Fibroblast of the aortic adventitia (primary cell): ENCODE measurements around the gene STC2.

- CAGE, long polyA plus RNA: no peak
These were observed 496 bp upstream of the STK10 start for GRCh38 chr5:172188443-172188996.

GRCh38 chr5:172333806-172334717 is 50.5 kb upstream of the UBTD2 start:
- CAGE, long polyA plus RNA: no peak

DNA sequence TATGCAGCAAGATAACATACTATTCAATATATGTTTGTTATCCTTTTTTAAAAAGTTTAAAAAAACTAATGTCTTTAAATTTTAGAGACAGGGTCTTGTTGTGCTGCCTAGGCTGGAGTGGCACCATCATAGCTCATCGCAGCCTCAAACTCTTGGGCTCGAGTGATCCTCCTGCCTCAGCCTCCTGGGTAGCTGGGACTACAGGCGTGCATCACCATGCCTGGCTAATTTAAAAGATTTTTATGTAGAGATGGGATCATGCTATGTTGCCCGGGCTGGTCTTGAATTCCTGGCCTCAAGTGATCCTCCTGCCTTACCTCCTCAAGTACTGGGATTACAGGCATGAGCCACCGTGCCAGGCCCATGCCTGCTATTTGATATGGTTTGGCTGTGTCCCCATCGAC is 68.6 kb upstream of the UBTD2 start:
- CAGE, long polyA plus RNA: no peak

GRCh38 chr5:172573460-172573973 is 67.5 kb upstream of the NEURL1B start:
- CAGE, long polyA plus RNA: no peak

DNA sequence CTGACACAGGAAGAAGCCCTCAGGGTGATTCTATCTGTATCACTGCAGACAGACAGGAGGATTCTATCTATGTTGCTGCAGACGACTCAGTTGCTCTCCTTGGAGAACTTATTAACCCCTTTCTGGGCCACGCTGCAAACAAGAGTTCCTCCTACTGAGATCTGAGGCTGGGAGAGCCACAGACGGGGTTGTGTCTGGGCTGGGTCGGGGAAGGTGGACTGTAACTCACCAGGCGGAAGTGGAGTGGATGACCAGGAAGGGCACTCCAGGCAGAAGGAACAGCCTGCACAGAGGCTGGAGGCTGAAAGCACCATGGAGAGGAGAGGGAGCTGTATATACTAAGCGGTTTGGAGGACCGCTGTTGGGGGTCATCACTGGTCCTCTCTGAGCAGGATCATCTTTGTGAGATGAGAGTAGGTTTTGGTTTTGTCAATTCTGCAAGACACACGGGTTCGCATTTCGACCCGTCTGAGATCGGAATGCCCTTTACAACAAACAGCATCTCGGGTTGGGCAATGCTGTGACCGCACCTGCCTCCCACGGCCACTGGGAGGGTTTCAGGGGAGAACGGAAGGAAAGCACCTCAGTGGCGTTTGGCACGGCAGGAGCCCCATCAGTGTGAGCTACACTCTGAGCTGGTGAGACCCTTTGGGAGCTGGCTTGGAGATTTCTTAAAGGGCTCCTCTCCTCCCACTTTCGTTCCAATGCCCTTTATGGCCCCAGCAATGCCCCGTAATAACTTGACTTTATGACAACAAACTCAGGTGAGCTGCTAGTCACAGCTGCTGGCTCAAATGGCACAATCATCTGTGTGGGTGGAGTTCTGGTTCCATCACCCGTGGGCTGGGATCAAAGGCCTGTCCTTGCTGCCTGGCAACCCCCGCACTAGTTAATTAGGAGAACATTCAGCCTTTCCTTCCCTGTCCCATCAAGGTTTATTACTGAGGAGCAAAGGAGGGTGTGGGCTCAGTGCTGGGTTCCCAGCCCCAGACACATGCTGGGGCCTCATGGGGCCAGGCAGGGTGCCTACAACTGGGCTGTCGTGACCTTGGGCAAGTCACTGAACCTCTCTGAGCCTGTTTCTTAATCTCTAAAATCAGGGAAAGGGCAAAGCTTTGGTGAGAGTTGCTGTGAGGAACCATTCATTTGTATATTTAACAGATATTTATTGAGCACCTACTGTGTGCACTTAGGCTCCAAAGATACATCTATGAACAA is 18.6 kb upstream of the NEURL1B start:
- CAGE, long polyA plus RNA: no peak

DNA sequence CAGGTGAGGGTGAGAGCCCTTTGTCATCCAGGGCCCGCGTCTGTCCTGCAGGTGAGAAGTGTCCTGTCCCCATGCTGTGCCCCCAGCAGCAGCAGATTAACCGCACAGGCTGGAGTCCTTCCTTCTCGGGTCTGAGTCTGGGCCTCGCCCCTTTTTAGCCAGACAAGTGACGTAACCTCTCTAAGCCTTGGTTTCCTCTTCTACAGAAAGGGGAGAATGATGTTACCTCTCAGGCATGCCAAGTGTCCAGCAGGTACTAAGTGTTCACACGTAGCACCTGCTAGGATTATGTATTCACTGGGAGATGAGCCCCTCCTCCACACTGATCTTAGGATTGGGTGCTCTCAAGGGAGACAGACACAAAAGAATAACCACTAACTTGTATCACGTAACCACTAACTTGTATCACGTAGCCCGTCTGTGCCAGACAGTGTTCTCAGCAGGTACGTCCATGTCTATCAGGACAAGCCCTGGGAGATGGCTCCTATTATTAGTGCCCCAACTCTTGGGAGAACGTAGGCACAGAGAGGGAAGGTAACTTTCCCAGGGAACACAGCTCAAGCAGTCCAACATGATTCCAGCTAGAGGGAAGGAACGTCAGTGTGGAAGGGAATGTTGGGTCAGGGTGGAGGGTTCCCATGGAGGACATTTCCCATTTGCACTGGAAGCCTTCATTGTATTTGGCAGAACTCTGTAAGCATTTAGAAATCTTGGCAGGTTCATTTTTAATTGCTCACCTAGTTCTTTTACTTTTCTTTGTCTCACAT is 7.1 kb downstream of the NEURL1B start:
- CAGE, long polyA plus RNA: no peak

GRCh38 chr5:172683793-172684424 is 42.8 kb downstream of the NEURL1B start:
- CAGE, long polyA plus RNA: no peak

DNA sequence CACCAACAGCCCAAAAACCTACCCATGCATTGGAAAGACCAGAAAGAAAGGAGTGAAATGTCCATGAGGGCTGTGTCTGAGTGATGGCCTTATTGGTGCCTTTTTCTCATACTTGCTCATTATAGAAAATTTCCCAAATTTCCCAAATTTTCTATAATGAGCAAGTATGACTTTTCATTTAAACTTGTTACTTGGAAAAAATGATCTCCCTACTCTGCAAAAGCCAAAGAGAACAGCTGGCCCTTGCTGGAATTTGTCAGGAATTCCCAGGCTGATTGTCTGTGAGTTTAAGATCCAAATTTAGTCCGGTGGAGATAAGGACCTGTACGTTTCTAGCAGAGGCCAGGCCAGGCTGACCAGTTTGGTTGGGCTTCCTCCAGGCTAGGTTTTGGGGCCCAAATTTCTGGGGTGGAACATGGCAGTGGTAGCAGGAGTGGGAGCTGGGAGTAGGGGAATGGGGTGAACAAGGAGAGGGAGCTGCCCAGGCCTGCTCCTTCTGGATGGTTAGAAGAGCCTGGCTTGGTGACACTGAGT is 51.9 kb downstream of the NEURL1B start:
- CAGE, long polyA plus RNA: no peak

DNA sequence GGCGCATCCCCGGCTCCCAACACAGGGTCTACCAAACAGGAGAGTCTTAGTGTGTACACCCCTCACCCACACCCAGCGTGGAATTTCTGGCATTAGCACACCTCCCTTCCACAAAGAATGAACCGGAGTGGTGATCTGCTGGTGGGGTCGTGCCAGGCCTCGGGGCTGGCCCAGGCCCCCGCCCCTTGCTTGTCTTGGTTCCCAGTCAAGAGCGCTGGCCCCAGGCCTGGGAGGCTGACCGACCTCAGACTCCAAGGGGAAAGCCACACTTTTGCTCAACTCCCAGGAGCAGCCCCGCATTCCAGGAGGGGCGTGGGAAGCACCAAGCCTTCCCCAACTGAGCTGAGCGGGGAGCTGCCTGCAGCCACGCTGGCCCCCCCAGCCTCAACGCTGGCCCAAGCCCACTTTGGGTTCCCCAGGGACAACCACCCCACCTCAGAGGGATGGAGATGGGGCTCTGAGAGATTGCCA is 55.4 kb downstream of the NEURL1B start:
- CAGE, long polyA plus RNA: no peak

GRCh38 chr5:172740499-172741207 is 30.3 kb downstream of the DUSP1 start:
- CAGE, long polyA plus RNA: no peak

- CAGE, long polyA plus RNA: no peak
These were observed 24.3 kb downstream of the DUSP1 start for GRCh38 chr5:172746538-172747270.

- CAGE, long polyA plus RNA: no peak
These were observed 6.6 kb upstream of the DUSP1 start for GRCh38 chr5:172777435-172778085.

DNA sequence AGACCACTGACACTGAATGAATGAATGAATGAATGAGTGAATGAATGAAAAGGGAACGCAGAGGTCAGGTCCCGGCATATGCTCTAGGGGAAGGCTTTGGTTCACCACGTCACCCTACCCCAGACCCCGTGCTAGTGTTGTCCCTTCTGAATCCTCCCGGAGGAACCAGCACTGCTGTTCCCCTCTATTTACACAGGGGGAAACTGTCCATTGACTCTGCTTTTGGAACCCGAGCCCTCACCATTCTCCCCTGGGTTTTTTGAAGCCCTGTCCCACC is 1.0 kb upstream of the ERGIC1 start:
- CAGE, long polyA plus RNA: no peak

- CAGE, long polyA plus RNA: no peak
These were observed 16.2 kb downstream of the ERGIC1 start for GRCh38 chr5:172850296-172850560.

DNA sequence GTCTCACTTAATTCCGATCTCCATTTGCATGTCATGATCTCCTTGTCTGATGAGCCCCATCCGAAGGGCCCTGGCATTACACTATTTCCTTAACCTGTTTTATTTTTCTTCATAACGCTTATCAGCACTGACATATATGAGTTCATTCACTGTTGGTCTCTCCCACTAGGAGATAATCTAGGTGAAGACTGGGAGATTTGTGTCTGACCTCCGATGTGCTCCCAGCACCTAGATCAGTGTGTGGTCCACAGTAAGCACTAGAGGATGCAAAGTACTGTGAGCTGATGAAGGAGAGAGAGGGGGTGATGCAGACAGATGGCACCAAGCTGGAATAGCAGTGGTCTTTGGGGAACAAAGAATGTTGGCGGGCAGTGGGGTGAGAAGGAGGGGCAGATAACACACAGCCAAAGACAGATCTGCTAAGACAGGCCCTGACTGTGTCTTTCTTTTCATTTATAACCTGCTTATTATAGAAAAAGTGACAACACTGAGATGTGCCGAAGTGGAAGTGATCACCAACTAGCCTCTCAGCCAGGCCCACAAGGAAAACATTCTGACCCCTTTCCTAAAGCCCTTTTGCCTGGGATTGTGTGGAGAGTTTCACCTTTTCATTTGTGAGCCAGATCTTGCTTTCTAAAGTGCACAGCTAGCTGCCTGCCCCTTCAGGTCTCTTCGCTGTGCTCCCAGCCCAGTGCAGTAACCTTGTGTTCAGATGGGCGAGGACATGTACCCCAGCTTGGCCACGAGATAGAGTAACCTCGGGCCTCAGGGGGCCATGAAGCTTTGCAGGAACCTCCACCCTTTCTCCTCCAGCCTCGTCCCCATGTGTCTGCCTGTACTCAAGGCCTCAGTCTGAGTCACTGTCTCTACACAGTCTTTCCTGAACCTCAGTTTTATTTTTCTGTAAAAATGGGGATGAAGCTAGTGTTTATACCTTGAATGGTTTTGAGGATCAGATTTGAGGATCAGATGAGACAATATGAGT is 37.6 kb downstream of the ERGIC1 start:
- CAGE, long polyA plus RNA: no peak

- CAGE, long polyA plus RNA: no peak
These were observed 26.8 kb upstream of the RPL26L1 start for GRCh38 chr5:172932224-172933100.

DNA sequence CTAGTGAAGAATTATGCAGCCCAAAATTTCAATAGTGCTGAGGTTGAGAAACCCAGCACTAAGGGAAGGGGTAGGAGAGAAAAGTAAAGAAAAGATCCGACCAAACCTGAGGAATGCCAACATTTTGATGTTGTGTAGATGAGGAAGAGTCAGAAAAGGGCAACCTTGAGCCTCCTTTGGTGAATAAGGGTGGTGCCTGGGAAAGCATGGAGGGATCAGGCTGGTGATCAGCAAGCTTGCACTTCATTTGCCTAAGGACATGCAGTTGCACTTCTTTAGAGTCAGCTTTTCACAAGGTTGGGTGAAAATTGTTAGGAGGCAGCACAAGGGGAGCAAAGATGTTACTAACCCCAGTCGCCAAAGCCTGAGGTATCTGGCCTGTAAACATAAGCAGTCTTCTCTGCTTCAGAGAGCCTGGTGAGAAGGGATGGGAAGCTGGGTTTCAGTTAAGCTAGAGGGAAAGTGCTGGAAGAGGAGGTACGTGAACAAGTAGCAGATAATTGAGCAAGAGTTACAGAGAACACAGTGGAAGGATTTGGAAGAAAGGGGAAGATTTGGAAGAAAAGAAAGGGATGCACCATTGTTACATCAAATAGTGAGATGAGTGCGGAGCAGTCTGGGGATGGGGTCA is 20.5 kb downstream of the ATP6V0E1 start:
- CAGE, long polyA plus RNA: no peak

DNA sequence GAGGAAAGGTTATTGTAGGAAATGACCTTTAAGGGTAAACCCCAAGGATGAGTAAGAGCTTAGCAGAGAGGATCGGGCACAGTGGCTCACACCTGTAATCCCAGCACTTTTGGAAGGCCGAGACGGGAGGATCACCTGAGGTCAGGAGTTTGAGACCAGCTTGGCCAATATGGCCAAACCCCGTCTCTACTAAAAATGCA is 16.1 kb upstream of the CREBRF start:
- CAGE, long polyA plus RNA: no peak

- CAGE, long polyA plus RNA: no peak
These were observed 19.0 kb downstream of the BNIP1 start for GRCh38 chr5:173163092-173163878.

DNA sequence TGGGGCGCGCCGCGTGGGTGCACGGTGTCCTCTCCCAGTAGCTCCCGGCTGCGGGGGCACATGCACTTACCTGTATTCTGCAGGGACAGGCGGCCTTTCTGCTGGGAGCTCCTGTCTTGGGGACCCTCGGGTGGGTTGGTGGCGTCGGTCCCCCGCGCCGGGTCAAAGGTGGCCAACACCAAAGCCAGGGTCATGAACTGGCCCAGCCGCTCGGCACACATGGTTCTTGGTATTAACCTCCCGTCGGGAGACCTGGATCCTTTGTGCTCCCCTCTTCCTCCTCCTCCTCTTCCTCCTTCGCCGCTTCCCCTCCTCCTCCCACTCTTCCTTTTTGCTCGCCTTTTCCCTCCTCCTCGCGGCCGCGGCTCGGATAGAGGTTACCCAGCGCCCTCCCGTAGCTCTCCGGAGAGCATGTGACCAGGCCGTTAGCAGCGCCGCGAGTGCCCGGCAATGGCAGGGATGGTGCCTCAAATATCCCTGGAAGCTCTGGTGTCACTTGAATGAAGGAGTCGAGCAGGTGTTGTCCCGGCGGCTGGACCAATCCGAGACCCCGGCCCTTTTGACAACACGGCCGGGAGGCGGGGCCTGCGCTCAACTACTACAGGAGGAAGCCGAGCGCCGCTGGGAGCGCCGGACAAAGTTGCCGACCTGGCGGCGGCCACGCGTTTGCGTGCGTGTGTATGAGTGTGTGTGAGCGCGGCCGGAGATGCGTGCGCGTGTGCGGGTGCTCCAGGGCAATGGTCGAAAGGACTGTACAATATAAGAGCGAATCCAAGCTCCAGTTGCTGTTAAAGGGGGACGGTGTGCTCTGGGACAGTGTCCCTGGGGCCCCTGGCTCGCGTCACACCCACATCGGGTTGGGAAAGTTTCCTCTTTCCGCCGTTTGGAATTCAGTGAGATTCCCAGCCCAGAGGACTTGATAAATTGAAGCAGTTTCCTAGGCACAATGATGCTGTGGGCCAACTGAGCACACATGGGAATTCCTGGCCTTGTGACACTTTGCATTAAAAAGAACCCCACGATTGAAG is at the start of gene STC2:
Gene STC2, minus strand, starts transcription at position 442 of the 1,028 bp plus-strand sequence.
- CAGE, long polyA plus RNA: no peak